Cytotoxic T cell (primary cell): ENCODE data around the gene PM20D1.

GRCh38 chr1:205748061-205748391, 2.0 kb downstream of the NUCKS1 start:
- PRO-cap, 2 experiments = no peak in any of the 2 experiments

- PRO-cap, 2 experiments = peak in 2 of 2 experiments; most common plus-strand start chr1:205750405 (in 1)
These were observed 212 bp upstream of the NUCKS1 start for GRCh38 chr1:205750297-205750491.

DNA sequence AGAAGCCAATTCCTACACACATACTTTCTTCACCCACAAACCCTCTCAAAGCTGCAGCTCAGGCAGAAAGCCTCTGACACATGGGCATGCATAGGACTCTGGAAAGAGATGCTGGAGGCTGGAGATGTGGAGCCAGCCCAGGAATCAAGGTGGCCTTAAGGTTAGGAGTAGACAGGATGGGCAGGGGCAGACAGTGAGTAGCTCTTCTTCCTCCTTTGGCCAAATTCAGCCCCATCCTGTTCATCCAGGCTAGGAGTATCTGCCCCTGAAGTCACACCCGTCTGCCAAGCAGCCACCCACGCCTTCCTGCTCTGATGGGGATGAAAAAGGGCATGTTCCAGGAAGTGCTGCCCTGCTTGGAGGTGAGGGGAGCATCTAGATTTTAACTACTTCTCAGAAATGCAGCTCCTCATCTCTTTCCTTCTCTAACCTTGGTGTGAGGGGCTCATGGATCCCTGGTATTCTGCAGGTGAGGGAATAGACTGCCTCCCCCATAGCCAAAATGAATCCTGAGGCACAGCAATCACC, 7.7 kb downstream of the SLC41A1 start:
- PRO-cap, 2 experiments = peak in 1 of 2 experiments; most common minus-strand start position 308 of the sequence (in 1)

GRCh38 chr1:205850002-205850545, at the start of gene PM20D1:
PM20D1 (minus strand) TSS chr1:205850132.
- PRO-cap, 2 experiments = peak in 2 of 2 experiments; most common plus-strand start chr1:205850310 (in 2); most common minus-strand start chr1:205850132 (in 2)

DNA sequence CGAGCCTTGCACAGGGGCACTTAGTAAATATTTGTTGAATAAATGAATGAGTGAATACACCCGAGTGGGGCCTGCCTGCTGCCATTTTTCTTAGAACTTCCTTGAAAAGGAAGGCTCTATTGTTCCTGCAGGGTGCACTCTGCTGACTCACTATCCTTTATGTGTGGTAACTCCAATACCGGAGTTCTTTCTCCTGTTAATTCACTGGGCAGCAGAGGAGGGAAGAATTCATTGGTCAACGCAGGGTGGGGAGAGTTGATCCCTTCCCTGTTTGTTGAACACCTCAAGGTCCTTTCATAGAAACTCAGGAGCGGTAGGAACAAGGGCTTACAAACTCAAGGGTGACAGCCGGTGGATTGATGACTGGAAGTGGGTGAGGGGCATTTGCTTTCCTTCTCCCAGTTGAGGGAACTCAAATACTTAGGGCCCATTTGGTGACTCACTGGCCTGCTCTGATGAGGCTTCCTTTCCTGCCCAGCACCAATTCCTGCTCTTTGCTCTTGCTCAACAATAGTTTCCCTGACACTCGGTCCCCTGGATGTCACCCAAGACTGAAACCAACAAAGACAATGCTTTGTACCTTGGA, 9.6 kb downstream of the SLC26A9 start:
- PRO-cap, 2 experiments = no peak in any of the 2 experiments

DNA sequence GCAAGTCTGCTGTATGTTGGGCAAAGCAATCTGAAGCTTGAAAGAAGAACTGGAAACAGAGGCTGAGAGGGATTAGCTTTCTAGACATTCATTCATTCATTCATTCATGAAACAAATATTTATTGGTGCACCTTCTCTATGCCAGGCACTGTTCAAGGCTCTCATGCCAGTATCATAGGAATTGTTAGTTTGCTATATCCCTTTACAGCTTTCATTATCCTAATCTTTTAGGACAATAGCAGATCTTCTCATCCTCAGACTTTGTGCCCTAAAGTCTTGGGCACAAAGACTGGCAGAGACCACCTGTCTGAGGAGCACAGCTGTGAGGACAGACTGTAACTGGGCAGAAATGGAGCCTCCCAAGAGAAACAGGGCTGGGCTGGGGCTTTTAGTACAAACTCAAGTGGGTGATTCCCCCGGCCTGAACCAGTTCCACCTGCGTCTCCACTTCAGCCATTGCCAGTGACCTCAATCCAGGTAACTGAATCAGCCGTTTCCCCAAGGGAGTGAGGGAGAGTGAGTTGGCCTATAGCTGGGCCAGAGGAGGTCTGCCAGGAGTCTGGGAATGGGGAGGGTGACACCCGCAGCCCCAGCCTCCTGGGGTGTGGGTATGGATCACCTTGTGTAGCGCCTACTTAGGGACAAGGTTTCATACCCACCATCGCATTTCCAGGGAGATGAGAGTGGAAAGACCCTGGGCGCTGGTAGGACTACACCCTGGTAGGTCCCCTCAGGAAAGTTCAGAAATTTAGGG, 8.6 kb downstream of the SLC26A9 start:
- PRO-cap, 2 experiments = no peak in any of the 2 experiments

GRCh38 chr1:206011978-206012515, 8.9 kb upstream of the RAB7B start:
- PRO-cap, 2 experiments = no peak in any of the 2 experiments

DNA sequence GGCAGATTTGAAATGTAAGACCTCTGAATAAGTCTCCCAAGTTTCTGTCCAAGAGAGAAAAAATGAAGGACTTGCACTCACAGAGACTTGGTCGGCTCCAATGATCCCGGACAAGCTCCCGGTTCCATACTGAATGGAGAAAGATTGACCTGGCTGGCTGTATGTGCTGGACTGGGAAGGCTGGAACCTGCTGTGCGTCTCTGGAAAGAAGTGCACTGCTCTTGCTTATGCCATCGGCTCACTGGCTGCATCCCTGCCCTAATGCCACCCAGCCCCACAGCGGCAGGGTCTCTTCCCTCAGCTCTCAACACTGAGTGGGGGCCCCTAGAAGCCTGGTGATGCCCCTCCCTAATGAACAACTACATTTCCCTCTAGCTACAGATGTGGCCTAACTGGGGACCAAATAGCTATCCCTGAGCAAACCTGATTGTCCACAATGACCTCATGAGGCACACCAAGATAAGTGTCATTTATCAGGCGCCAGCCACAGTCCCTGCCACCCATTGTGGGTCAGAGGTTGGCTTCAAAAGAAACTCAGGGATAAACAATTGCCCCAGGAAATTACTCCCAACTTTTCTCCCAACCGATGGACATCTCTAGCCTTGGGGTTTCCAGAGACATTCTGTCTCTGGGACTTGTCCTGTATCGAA, 2.6 kb downstream of the CTSE start:
- PRO-cap, 2 experiments = no peak in any of the 2 experiments

GRCh38 chr1:206308965-206309803, 105.8 kb downstream of the SRGAP2 start:
- PRO-cap, 2 experiments = no peak in any of the 2 experiments

DNA sequence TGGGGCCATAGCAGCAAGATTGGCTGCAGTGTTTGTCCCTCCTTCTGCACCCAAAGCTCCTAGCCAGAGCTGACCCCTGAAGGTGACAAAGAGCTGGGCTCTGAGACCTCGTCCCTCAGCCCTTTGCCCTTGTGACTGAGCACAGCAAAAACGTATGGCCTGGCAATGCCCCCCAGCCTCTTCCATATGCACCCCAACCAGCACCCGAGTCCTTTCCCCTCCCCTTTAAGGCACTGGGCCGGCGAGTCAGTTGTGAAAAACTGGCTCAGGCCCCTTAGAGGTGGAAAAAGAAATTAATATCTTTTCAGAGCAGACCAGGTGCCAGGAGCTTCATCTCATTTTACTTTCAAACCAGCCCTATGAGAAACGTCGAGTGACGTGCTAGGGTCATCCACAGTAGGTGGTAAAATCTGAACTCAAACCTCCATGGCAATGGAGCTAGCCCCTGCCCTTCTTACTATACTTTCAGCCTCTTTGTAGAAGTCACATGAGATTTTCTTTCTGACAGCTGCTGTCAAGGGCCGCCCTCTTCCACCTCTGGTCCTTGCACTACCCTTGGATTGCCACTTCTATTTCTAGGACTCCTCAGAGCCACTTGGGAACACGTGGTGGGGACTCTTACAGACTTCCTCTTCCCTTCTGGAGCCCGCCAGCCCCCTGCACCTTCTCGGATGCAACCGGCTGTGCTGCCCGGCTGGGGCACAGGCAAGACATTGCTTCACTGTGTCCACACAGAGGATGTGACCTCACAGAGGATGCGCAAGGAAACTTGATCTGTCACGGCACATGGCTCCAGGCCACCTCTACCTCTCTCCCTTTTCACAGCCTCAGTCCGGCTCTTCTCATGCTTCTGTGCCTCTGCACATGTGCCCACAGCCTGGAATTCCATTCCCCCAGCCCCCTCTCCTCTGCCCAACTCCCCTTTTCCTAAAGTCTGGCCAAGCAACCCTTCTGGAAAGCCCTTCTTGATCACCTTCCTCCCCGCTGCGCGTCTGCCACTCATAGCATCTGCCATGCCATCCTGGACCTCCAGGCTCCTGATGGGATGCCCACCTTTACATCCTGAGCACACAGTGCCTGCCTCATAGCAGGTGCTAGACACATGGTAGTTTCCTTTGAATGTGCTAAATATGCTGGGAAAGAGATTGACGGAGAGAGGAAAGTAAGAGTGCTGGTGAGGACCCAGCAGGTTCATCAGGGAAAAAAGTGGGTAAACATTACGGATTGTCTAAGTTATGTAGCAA, 2.4 kb upstream of the IKBKE start:
- PRO-cap, 2 experiments = peak in 1 of 2 experiments; most common plus-strand start position 830 of the sequence (in 1); most common minus-strand start position 669 of the sequence (in 1)

DNA sequence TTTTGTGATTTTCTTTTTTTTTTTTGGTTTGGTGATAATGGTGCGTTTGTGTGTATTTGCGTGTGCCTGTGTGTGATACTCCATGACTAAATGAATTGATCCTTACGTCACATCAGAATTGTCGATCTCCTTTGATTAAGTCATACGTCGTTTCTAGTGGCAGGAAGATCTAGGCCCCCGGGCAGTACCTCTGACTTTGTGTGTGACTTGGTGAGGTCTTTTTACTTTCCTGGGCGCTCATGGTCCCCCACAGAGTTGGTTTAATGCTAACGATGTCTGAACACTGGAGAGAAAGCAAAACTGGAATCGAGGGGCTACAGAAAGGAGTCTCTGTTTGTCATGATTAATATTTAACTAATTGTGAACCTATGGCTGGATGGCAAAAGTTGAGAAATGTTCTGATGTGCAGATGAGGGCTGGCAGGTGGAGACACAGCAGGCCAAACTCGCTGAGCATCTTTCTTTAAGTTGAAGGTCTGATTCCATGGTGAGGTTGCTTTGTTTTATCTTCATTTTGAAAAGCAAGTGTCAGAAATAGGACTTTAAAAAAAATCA, 2.5 kb downstream of the RASSF5 start:
- PRO-cap, 2 experiments = no peak in any of the 2 experiments

DNA sequence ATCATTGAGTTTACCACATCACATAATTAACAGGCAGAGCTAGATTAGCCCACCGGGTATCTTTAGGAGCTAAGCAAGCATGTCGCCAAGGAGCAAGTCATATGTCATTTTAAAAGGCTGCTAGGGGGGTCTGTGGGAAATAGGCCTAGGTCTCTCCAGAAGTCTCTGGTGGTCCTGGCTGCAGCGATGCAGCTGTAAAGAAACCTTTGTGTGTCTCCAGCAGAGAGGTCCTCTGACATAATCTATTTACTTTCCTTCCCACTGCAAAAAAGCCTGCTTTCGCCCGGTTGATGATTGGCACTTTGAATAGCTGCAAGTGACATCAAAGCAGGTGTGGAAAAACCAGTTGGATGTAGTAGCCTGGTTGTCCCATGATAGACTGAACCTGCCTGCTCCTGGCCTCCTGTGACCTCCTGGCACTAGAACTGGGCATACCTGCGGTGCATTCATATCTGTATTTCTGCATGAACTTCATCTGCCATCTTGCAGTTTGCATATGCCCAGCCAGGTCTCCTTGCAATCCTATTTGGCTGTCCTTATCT, 13.8 kb downstream of the RASSF5 start:
- PRO-cap, 2 experiments = no peak in any of the 2 experiments

GRCh38 chr1:206556818-206557748, 49.8 kb downstream of the RASSF5 start:
- PRO-cap, 2 experiments = peak in 2 of 2 experiments; most common plus-strand start chr1:206556919 (in 2); most common minus-strand start chr1:206557157 (in 2)

GRCh38 chr1:206589969-206590881, 22.0 kb downstream of the EIF2D start:
- PRO-cap, 2 experiments = peak in 1 of 2 experiments; most common plus-strand start chr1:206590158 (in 1); most common minus-strand start chr1:206590134 (in 1)

DNA sequence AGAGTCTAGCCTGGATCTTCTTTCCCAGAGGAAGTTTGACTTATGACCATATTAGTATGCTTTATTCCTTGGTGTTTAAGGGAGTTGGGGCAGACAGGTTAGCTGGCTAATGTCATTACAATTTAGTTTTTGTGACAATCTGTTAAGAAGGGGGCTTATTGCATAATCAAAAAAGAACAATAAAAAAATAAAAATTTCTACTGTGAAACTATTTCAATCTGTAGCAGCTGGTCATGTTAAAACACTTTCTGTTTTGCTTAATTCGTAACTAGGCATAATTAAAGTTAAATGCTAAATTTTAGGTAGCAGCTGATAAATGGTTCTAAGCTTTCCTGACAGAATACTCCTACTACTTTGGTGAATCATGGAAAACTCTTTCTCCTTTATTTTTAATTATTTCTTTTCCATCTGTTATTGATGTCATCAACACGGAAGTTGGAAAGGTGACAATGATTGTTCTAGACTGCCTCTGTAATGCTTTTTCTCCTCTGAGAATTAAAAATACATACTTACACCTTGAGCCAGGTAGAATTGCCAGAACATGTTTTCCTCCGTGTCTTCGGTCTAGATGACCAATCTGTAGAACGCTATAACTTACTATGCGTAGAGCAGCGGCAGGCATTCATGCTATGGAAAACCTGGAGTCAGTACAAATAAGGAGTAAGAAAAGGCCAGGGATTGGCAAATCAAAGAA, 18.6 kb downstream of the DYRK3 start:
- PRO-cap, 2 experiments = no peak in any of the 2 experiments

DNA sequence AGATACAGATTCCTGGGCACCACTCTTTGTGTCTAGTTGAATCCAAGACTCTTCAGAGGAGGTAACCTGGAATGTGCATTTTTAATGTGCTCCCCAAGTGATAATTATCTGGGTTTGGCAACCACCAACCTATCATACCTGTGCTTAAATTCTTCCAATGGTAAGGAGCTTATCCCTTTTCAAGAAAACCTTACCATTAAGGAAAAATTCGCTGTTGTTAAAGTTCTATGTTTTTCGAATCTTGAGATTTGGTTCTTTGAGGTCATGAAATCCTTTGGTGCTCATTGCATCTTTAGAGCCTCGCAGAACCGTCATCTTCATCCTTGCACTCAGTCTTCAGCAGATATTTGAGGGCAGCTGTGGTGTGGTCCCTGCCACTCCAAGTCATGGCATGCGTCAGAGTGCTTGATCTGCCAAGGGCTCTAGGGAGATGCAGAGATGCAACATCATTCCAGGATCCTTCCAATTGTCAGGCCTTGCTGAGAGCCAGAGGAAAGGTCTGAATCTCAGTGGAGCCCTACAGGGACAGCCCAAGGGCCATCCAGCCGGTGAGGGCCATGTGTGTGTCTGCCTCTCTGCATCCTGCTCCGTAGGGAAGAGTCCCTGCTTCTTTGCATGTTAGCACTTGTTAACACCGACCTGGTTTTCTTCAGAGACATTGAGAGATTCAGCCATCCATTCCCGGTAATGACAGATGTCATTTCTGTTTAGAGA, 17.4 kb downstream of the MAPKAPK2 start:
- PRO-cap, 2 experiments = no peak in any of the 2 experiments

DNA sequence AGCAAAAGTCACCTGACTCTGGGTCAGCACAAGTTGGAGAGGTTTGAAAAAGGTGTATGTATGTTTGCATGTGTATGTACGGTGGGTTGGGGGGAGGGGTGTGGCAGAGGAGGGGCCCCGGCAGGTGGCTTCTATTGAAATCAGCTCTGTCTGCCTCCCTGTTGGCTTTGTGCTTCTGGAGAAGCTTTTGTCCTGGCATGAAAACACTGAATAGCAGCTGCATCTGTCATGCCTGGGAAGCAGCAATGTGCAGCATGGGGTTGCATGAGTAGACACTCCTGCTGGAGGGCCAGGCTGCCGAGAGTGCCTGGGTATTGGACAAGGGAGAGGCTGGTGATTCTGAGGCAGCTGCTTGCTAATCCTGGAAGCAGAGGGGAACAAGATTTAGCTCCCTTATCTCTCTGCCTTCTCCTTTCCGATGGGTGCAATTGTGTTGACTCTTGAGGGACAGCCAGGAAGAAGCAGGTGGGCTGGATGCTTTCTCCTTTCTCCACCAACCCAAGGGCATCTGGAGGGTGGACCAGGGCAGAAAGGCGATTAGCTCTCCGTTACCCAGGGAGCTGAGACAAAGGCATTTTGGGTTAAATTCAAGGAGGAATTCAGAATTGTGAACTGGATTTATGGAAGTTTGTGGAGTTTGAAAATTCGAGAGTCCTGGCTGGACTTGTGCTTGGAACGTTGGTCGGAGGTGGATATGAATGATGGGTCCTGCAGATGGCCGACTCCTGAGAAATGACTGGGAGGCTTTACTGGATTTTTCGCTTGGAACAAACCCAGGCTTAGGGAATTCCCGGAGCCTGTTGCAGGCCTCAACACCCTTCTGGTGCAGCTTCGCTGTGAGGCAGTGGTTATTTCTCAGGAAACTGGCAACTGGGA, 20.7 kb downstream of the MAPKAPK2 start:
- PRO-cap, 2 experiments = no peak in any of the 2 experiments

- PRO-cap, 2 experiments = no peak in any of the 2 experiments
These were observed 25.4 kb downstream of the MAPKAPK2 start for GRCh38 chr1:206710093-206710485.

GRCh38 chr1:206728501-206729256, 41.9 kb upstream of the IL19 start:
- PRO-cap, 2 experiments = no peak in any of the 2 experiments

DNA sequence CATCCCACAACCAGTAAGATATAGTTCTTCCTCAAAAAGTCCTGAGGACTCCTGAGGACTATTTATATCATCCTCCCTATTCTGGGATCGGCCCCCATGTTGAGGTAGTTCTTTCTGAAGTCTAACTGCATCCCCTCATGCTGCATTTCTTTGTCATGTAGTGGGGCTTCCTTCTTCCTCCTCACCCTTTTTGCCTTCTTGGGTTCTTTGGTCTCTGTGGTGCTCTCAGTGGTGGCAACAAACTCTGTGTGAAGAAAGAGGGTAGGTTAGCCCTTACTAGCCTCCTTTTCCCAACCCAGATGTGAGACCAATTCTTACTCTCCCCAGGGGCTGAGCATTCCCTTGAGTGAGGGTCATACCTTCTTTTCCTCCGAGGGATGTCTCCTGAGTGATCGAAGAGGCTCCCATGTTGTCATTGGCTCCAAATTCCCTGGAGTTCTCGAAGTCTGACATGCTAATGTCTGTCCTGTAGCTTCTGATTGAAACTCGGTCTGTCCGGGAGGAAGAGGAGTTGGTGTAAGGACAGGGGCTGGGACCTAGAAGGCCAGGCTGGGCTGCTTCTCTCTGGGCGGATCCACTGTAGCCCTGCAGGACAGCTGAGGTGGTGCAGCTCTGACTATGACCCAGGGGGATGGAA, 9.7 kb upstream of the FCMR start:
- PRO-cap, 2 experiments = no peak in any of the 2 experiments